Glomerular endothelial cell (primary cell): ENCODE measurements around the genes SF1, ATG2A, SAC3D1 and SLC25A45.

DNA sequence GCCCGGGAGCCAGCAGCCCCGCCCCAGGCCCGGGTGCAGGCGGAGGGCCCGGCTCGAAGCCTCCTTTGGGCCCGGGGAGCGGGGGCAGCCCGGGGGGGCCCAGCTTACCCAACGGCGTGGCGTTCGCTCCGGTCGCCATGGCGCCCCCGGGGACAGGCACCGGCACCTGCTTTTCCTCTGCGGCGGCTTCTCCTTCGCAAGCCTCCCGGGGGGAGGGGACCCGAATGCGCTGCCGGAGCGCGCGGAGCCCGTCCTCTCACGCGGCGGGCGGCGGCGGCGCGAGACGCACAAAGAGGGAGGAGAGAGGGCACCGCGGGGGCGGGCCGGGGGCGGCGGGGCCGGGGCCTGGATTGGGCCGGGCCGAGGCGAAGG lies at the start of gene SF1:
SF1 (minus strand) TSS at position 289 of the 372 bp plus-strand sequence.
- RAMPAGE, long total RNA = start-site peak on the minus strand centred at position 288 of the sequence, 65 bp wide, 473 and 1,192 reads in 2 replicates

- RAMPAGE, long total RNA = no peak
Measured at GRCh38 chr11:64809406-64810270, 713 bp downstream of the MEN1 start.

DNA sequence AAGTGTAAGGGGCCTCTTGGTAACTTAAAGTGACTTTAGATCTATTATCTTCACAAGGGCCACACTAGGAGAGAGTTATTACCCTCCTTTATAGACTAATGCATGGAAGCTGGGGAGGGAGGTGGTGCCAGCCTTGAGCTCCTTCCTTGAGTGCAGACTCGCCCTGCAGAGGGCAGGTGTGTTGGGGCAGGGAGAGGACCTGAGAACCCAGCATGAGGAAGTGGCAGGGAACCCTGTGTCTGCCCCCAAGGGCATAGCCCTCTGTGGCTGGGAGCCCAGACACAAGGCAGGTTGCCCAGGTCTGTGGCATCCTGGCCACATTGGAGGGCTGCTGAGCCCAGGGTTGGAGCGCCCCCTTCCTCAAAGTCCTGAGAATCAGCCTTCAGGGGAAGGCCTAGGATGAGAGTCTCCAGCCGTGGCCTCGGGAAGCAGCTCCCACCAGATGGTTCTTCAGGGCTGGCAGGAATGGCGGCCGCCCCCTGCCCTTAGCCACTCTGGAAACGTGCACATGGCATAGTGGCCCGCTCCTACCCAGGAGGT lies 4.3 kb upstream of the CDC42BPG start:
- RAMPAGE, long total RNA = no peak

DNA sequence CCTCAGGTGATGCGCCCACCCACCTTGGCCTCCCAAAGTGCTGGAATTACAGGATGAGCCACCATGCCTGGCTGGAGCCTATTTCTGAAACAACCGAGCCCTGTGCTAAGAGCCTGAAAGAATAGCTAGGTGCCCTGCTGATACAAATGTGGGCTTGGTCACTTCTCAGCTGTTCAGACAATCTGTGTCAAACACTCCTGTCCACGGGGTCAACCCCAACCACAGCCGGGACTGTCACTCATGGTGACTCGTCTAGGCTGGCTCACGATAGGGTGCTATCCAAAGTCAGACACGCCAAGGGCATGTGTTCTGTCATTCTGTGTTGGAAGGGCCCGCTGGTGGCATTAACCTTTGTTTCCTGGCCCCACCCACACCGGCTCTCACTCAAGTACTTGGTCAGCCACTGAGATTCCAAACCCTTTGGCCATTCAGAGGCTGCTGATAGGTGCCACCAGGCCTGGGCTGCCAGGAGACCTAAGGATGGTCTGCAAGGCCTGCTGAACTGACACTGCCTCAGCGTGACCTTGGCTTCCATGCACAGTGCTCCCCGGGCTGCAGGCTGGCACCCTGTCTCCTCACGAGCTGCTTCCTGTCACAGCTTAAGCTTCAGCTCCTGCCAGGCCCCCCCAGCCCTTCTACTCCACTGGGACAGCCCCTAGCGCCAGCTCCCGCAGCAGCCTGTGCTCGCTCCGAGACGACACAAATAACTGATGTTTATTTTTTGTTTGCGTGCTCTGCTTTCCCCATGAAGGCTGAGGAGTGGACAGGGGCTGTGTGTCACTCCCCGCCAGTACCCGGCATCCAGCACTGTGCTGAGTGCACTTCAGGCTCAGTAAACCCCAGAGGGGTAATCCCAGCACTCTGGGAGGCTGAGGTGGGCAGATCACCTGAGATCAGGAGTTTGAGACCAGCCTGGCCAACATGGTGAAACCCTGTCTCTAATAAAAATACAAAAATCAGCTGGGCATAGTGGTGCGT lies 14.3 kb upstream of the CDC42BPG start:
- RAMPAGE, long total RNA = no peak

- RAMPAGE, long total RNA = no peak
Measured at GRCh38 chr11:64864210-64864874, 14.1 kb downstream of the EHD1 start.

- RAMPAGE, long total RNA = no peak
Measured at GRCh38 chr11:64864875-64865571, 13.4 kb downstream of the EHD1 start.

- RAMPAGE, long total RNA = no peak
Measured at GRCh38 chr11:64896337-64896988, 18.0 kb upstream of the EHD1 start.

DNA sequence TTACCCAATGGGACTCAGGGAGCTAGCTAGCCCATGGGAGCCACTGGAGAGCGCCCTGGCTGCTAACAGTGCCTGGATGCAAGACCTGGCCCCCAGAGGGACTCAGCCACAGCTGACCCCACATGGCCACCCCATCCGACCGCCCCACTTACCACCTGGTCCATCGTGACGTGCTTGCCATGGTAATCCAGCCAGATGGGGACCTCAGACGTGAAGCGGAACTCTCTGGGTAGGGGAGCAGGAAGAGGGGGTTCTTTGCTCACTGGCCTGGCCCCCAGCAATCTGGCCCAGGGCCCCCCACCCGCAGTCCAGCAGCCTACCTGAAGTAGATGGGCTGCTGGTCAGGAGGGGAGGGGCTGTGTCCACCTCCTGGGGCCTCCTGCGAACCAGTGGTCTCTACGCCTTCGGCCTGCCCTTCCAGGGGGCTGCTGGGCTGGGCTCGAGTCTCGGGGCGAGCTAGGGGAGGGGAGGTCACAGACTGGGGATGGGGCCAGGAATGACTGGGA lies 19.2 kb upstream of the EHD1 start:
- RAMPAGE, long total RNA = no peak

GRCh38 chr11:64908689-64909943 lies 7.9 kb downstream of the ATG2A start:
- RAMPAGE, long total RNA = no peak

GRCh38 chr11:64916842-64917790 lies at the start of gene ATG2A:
Gene ATG2A (minus strand): TSS chr11:64917209.
- RAMPAGE, long total RNA = start-site peak on the minus strand at chr11:64917199-64917259, 51 and 66 reads in 2 replicates

DNA sequence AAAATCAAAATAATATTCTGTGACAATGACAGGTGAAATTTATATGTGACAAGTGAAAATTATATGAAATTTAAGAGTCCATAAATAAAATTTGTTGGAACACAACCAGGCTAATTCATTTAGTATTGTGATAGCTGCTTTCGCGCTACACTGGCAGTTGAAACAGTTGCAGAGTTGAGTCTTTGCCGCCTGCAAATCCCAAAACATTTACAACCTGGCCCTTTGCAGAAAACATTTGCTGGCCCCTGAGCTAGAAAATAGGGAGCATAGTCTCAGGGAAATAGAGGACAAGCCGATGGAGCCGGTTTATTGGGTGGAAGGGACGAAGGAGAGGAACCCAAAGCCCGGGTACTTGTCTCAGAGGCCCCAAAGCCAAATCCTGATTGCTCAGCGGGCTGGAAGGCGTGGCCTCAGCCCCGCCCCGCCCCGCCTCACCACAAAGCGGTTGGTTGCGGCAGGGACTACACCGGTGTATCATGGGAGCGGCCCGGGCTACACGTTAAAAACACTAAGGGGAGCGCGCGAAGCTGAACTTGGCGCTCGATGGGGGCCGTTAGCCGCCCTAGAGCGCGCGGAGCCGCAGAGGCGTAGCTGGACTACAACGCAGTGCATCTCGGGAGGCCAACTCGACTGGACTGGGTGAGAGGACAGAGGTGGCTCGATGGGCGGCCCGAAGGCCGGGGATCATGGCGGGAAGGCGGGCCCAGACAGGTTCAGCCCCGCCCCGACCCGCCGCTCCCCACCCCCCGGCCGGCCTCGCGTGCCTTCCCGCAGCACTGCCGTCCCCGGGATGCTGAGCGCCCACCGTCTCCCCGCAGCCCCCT lies at the start of gene SAC3D1:
SAC3D1 (plus strand) TSS at position 743 of the 824 bp plus-strand sequence.
- RAMPAGE, long total RNA = no peak

- RAMPAGE, long total RNA = no peak
Measured at GRCh38 chr11:65113079-65113670, 1.5 kb downstream of the TM7SF2 start.

DNA sequence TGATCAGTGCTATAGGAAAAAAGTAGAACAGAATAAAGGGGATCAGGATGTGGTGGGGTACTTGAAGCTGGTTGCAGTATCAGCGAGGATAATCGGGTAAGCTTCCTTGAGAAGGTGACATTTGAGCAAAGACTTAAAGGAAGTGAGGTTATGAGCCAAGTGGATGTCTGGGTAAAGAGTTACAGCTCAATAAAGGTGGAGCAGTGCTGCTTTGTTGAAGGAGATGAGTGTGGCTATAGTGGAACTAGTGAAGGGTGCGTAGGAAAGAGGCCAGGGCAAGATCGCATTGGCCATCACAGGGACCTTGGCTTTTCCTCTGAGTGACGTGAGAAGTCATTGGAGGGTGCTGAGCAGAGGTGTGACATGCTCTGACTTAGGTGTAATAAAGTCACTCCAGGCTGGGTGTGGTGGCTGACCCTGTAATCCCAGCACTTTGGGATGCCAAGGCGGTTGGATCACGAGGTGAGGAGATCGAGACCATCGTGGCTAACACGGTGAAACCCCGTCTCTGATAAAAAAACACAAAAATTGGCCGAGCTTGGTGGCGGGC lies 2.3 kb upstream of the SYVN1 start:
- RAMPAGE, long total RNA = no peak

GRCh38 chr11:65180923-65181479 lies 727 bp upstream of the CAPN1 start:
- RAMPAGE, long total RNA = start-site peak on the plus strand at chr11:65181348-65181378, 18 and 51 reads in 2 replicates

DNA sequence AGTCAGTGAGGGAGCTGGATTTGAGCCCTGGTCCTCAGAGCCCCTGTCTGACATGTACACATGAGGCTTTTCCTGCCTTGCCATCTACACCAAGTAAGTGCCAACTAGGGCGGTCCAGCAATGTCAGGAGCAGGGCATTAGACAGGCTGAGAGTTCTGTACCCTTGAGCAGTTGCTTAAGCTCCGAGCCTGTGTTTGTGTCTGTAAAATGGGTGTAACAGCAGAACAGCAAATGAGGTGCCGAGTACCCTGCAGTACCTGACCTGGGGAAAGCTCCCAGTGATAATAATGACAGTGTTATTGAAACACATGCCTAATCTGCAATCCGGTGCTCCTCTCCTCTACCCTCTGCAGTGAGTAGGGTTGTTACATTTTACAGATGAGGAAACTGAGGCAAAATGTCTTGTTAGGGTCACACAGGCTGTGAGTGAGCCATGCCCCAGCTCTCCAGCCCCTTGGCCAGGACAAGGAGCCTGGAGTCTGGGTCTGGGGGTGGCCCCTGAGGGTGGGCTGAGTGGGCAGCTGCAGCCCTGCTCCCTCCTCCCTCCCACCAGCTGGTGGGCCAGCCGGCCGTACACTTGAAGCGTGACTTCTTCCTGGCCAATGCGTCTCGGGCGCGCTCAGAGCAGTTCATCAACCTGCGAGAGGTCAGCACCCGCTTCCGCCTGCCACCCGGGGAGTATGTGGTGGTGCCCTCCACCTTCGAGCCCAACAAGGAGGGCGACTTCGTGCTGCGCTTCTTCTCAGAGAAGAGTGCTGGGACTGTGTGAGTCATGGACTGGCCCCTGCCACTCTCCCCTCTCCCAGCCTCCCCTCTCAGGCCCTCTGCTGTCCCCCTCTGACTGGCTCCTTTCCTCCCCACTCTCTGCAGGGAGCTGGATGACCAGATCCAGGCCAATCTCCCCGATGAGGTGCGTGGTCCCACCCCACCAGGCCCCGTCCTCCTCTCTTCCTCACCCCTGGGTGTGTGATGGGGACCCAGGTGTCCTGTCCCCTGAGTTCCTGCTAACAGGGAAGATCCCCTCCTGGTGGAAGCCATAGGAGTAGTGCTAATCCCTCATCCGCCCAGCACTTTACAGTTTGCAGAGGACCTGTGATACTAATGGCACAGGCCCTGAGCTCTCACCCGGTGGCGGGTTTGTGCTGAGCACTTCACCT lies 24.6 kb downstream of the CAPN1 start:
- RAMPAGE, long total RNA = no peak

DNA sequence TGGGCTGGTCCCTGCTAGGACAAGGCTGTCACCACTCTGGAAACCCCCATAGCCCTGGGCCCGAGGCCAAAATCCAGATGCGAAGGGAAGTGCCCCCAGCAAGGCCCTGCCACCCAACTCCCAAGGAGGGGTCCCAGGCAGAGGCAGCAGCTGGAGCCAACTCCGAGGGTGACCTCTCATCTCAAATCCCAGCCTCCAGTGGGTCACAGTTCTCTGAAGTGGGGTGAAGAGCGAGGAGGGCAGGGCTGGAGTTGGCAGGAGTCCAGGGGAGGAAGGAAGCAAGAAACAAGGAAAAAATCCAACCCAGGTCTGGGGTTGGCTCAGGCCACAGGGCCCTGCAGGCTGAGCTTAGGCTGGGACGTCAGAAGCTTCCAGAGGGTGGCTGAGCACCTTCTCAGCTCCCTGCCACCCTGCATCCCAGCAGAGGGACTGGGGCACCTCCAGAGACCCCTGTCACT lies 6.2 kb upstream of the CDC42EP2 start:
- RAMPAGE, long total RNA = no peak

- RAMPAGE, long total RNA = no peak
Measured at GRCh38 chr11:65315179-65316274, 861 bp downstream of the CDC42EP2 start.

- RAMPAGE, long total RNA = no peak
Measured at GRCh38 chr11:65382052-65382893, at the start of gene SLC25A45. Gene SLC25A45 (minus strand): TSS chr11:65382646.

DNA sequence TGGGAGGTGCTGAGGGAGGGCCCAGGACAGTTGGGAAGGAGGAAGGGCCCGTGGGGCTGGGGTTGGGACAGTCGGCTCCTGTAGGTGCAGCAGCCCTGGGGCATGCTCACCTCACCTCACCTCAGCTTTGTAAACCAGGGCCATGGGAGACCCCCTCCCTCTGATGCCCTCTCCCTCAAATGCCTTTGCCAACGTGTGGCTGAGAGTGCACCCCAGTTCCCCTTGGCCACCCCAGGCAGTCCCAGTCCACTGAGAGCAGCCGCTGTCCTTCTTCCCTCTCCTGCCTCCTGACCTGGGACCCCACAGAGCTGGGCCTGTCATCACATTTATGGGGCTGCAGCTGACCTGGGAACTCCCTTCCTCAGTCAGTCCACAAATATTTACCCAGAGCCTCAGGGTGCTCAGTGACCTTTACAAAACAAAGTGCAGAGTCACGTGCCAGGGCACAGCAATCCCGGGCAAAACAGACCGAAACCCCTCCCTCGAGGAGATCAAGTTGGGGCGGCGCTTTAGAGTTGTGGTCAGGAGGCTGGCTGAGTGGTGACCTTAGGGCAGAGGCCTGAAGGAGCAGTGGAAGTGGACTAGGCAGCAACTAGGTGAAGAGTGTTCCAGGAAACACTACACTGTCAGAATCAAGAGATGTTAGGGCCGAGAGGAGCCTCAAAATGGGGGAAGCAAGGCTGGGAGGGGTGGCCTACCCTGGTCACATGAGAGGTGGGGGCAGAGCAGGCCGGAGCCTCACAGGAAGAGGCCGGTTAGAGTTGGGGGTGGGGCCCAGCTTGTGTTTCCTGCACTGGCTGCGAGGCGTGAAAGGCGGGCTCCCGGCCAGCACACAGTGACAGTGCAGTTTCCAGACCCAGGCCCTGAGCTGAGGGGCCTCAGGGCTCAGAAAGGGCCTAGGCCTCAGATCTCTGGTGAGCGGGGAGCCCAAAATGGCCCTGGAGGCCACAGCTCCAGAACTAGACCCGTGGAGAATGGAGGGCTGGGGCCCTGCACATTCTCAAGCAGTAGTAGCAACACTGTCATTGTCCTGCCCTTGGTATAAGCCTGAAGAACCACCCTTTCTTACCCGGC lies 32.3 kb downstream of the FRMD8 start:
- RAMPAGE, long total RNA = no peak

GRCh38 chr11:65439103-65440127 lies 53.0 kb downstream of the FRMD8 start:
- RAMPAGE, long total RNA = no peak